Measurements from ENCODE around the genes PDIA5 and MUC13.

DNA sequence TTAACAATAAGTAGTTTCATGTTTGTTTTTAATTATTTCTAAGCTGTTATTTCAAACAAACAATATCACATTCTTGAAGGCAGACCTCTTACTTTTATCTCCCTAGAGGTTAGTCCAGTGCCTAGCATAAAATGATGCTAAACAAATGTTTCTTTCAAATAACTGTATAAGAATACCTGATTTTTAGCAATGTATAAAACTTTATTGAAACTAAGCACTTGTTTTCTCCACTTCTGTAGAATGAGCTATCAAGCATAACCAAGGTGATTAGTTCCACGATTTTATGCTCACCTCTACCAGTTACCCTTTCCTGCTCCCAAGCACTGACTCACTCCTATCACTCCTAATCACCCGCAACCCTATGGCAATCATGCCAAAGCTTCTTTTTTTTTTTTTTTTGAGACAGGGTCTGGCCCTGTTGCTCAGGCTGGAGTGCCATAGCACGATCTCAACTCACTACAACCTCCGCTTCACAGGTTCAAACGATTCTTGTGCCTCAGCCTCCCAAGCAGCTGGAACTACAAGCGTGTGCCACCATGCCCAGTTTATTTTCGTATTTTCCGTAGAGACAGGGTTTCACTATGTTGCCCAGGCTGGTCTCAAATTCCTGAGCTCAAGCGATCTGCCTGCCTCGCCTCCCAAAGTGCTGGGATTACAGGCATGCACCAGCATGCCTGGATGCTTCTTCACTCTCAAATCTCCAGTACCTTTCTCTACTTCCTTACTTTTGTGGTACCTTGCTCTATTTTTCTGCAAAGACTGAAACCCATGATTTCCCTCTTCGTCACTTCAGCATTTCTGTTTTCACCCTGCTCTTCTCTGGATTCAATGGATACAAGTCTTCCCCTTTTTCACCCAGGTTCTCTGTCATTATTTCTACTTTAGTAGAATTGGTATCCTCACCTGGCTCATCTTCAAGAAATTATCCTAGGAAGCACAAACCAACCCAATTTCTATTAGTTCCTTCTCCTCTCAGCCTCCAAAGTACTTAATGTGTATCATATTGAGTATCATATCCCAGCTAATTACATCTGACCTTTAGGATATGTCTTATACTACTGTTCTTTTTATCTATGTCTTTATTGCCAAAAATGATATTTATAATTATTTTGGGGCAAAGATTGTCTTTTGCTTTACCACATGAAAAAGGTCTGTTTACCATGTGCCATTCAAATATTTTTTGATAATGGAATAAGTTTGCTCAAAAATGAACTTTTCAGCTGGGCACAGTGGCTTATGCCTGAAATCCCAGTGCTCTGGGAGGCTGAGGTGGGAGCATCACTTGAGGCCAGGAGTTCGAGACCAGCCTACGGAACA lies 3.7 kb downstream of the HSPBAP1 start:
- RRBS, 2 experiments, result no CpG with 5 or more reads among the region's 13 CpGs

GRCh38 chr3:122795708-122796242 lies 906 bp downstream of the SLC49A4 start:
- RRBS, 2 experiments, result no CpG with 5 or more reads among the region's 9 CpGs

- RRBS, 2 experiments, result no CpG with 5 or more reads among the region's 3 CpGs
Observed at GRCh38 chr3:122797268-122797710, 2.4 kb downstream of the SLC49A4 start.

GRCh38 chr3:122993004-122993468 lies 34.5 kb downstream of the SEMA5B start:
- RRBS, 2 experiments, result no CpG with 5 or more reads among the region's 10 CpGs

DNA sequence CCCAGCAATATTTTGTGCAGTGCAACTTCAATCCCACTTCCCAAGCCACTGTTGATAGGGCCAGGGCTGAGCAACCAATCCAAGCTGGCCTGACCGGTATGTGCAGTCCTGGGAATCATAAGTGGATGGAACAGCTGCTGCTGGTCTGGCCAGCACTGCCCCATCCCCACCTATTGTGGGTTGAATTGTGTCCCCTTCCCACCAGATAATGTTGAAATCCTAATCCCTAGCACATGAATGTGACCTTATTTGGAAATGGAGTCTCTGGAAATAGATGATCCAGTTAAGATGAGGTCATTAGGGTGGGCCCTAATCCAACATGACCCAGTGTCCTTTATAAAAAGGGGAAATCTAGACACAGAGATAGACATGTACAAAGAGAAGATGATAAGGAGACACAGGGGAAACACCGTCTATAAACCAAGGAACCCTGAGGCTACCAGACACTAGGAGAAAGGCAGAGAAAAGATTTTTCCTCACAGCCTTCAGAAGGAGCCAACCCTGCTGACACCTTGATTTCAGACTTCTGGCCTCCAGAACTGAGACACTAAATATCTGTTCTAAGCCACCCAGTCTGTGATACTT lies 13.6 kb upstream of the PDIA5 start:
- RRBS, 2 experiments, result no CpG with 5 or more reads among the region's 2 CpGs

DNA sequence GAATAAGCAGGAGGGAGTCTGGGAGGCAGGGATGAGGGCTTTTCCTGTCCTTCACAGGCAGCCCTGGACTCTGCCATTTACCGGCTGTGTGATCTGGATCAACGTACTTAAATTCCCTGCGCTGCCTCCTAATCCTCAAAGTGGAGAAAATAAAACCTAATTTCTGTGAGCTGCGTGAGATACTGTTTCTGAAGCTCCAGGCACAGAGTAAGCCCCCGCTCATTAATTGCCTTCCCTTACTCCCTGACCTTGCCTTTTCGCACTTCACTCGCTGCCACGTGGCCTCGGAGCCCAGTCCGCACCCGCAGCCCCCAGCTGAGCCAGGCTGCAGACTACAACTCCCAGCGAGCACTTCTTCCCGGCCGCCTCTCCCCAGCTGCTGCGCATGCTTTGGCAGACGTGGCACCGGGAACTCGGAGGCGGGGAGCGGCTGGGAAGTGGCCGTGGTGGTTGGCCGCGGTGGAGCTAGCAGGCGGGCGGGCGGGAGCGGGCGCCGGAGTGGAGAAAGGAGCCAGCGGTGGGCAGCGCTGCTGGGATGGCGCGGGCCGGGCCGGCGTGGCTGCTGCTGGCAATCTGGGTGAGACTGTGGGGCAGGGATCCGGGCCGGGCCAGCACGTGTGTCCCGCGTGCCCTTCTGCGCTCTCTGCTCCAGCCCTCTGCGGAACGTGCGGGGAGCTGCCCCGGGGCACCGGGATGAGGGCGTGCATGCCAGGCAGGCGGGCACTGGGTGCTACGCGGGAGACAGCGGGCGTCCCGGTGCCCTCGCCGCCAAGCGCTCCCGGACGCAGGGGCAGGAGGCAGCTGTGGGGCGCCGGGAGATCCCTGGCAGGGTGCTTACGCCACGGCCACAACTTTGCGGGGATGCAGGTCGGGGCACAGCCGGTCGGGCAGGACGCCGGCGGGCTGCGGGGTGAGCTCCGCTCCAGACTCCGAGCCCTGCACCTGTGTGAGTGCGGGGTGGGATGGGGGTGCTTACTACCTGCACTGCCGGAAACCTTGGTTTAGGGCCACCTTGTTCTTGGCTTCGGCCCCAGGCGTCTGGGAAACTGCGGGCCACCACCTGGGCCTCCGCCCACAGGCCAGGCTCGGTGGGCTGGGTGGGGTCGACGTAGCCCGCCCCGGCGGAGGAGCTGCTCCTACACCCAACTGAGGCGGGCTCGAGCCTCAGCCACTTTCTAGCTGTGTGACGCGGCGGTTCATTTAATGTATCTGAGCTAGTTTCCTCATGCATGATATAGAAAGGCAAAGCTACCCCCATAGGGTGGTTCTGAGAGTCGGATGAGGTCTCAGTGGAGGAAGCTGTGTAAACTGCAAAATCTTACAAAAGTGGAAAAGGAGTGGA lies at the start of gene PDIA5:
Gene PDIA5 (plus strand): TSS at position 396 of the 1,342 bp plus-strand sequence.
- RRBS, 2 experiments, result 1 to 2% methylated on average over 51 of the region's 91 CpGs

- RRBS, 2 experiments, result no CpG with 5 or more reads among the region's 4 CpGs
Observed at GRCh38 chr3:123236305-123236865, 34.6 kb downstream of the SEC22A start.

DNA sequence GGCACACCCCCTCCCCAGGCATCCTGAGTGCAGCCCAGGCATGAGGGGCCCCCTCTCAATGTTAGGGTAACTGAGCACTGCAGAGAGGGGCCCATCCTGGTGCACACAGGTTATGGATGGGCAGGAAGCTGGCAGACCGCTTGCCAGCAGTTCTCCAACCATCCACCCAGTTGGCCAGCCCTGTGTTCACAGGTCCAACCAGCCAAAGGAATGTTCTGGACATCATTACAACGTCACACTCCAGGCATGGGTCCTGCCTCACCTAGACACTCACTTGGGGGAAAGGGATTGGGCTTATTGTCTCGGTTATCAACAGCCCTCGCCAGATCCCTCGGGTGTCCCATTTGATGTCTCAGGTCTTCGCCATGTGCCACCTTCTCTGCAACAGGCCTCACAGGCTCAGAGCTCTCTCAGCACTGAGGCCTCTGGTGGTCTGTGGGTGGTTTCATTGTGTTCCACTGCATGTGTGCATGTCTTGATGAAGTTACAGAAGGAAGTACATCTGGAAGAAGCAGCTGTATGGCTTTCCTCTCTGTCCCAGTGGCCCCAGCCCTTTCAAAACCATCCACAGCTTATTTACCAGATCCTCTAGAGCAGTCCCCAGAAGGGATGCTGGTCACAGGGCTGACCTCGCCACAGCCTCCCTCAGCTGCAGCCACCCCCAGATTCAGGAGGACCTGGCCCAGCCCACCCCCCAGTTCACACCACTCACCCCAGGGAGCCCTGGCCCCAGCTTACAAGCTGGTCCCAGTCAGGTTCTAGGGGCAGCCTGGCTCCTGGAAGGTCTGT lies 23.7 kb downstream of the ADCY5 start:
- RRBS, 2 experiments, result no CpG with 5 or more reads among the region's 7 CpGs

DNA sequence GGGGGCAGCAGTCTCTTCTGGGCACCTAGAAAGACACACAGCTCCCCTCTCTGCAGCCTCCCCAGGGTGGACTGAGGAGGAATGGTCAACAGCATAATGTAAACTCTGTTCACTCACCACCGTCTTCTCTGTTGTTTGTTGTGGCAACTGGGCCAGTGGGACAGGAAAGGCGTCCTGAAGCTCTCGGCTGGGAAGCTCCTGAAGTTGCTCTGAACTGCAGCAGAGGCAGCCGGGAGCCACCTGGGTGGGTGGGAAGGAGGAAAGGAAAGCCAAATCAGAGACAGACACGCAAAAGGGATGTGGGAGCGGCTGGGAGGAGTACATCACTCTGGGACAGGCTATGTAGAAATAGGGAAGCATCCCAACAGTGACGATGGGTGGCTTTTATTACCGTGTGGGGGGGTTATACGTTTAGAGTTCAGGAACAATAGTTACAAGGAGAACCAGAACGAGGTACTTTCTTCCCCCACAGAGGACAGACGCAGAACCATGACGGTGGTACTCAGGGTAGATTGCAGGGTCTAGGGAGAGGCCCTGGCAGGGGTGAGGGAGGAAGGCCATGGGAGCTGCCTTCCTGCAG lies 52.6 kb downstream of the MYLK start:
- RRBS, 2 experiments, result no CpG with 5 or more reads among the region's 12 CpGs

DNA sequence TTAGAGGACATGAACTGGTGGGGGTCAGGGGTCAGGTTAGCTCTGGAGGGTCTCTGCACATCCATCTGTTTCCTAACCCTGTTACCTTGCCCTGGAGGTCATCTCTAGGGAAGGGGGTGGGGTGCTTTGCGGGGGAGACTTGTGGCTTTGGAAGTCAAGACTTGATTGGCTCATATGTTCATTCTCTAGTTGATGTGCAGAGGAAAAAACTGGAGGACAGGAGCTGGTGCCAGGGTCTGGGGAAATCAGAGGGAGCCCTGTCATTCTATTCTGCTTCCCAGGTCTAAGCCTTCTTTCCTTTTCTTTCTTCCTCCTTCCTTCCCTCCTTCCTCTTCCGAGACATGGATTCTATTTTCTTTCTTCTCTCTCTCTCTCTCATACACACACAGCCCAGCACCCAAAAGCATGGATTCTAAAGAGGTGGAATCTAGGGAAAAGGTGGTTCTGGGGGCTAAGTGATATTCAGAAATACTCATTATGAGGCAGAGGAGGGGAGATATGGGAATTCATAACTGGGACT lies 1.8 kb downstream of the KALRN start:
- RRBS, 2 experiments, result no CpG with 5 or more reads among the region's 2 CpGs

DNA sequence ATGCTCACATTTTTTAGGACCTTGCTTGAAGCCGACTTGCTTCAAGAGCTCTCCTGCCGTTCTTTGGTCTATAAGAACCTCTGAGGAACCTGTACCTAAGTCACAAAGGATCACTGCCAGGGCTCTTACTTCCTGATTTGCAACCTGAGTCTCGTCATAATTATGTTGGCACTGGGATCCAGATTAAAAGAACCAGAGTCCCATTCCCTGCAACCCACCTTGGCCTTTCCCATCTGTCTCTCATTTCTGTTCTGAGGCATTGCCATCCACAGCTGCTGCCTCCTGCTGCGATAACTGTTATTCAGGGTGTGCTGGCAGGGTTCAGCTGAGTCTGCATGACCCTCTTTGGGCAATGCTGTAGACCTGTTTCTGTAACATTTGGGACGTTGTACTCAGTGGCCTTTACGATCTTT lies 131.0 kb upstream of the UMPS start:
- RRBS, 2 experiments, result no CpG with 5 or more reads among the region's 6 CpGs

DNA sequence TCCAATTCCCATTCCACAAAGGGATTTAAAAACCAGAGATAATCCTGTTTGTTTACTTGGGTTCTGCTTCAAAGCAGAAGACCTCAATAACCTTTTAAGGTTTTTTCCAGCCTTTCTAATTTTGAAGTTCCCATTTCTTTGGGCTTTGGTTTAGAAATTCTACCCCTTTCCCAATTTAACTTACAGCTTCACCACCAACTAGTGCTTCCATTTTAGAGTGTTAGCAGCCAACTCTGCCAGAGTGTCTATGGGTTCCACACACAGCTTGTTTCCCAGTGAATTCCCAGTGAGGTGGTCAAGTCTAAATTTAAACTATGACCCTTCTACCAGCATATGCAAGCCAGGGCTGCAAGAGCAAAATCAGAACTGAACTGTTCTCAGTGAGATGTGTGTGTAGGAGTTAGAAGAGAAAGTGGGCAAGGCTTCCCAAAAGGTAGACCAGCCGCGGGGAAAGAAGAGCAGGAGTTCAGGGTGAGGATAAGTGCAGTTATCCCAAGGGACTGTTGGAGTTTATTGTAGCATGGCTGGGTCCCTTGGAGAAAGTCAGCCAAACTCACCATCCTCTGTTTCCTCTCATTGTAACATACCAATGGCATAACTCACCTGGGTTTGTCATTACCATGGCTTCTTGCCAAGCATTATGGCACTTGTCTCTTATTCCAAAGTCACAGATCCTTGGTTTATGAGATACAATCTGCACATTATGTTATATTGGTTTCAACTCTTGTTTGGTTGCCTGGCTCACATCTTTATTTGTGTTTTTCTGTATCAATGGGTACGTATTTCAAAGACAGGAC lies 130.4 kb upstream of the UMPS start:
- RRBS, 2 experiments, result no CpG with 5 or more reads among the region's 3 CpGs

DNA sequence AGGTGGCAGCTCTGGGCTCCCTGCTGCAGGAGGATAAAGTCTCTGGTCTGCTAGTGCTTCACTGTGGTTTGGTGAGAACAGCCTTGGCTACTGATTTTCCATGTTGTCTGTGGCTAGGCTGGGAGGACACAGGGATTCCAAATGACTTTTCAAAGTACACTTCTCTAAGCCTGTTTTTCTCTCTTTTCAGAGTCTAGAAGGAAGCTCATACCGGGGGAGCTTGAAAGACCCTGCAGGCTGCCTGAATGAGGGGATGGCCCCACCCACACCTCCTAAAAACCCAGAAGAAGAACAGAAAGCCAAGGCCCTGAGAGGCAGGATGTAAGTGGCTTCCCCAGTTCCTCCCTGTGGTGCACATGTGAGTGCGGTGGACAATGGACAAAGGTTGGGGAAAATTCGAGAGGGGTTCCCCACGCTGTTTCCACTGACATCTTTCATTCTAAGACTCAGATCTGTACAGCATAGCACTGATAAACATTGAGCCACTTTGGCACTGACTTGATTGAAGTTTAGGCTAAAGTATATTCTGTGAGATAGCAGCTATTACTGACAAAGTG lies 79.6 kb upstream of the UMPS start:
- RRBS, 2 experiments, result no CpG with 5 or more reads among the region's 4 CpGs

DNA sequence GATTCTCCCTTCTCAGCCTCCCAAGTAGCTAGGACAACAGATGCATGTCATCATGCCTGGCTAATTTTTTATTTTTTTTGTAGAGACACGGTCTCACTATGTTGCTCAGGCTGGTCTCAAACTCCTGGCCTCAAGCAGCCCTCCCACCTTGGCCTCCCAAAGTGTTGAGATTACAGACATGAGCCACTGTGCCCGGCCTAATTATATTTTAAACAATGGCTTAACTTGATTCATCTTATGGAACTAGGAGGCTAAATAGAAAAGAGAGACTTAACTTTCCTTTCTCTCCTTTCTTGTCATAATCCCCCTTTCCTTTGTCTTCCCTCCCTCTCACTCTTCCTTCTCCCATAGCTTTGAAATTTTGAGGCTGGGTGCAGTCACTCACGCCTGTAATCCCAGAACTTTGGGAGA lies 70.2 kb upstream of the UMPS start:
- RRBS, 2 experiments, result no CpG with 5 or more reads among the region's 3 CpGs

GRCh38 chr3:124737379-124738283 lies 7.4 kb downstream of the UMPS start:
- RRBS, 2 experiments, result no CpG with 5 or more reads among the region's 12 CpGs

DNA sequence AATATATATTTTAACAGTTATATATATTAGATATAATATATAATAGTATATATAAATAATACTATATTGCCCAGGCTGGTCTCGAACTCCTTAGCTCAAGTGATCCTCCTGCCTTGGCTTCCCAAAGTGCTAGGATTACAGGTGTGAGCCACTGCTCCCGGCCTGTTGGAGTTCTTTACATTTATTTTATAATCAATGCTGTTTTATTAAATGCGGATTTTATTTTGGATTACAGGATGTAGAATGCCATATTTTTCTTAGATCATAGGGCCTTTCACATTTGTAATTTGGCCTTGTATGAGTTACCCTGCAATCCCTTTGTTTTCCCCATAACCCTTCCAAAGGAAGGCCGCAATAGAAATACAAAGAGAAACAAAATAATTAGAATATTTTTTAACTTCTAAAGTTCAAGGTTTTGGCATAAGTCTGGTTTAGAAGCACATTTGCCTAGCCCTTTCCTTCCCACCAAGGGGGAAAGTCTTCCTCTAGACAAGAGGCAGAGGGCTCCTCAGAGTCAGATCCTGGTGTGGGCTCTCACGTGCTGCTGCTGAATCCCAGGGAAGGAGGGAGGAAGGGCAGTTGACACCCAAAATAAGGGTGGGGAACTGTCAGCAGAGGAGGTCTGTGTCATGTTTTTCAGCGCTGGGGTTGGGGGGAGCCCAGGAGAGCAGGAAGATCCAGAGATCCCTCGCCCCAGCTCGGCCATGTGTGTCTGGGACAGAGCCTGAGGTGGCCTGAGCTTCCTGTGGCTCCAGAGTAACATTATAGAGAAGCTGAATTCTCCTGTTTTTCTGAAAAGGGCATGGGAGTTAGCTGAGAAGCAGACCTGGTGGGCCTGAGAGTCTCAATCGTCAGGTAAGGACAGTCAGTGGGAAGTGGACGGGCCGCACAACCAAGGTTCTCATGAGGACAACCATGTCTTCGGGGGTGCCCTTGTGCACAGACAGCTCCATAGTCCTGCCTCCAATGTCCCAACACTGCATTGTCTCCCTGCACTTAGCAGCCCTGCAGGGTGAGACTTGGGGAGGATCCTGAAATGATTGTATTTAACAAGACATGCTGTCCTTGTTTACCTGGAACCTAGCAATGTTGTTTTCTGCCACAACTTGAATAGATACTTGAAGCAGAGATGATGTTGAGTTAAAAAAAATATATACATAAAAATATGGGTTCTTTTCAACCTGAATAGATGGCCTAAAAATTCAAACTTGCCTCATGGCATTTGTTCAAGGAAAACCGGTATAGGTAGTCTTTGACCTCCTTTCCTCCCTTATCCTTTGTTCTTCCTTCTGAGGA lies 18.3 kb downstream of the UMPS start:
- RRBS, 2 experiments, result no CpG with 5 or more reads among the region's 13 CpGs

GRCh38 chr3:124833839-124834416 lies 53.2 kb downstream of the ITGB5 start:
- RRBS, 2 experiments, result no CpG with 5 or more reads among the region's 4 CpGs

GRCh38 chr3:124934443-124934641 lies 209 bp downstream of the MUC13 start:
- RRBS, 2 experiments, result no CpG with 5 or more reads among the region's 2 CpGs

DNA sequence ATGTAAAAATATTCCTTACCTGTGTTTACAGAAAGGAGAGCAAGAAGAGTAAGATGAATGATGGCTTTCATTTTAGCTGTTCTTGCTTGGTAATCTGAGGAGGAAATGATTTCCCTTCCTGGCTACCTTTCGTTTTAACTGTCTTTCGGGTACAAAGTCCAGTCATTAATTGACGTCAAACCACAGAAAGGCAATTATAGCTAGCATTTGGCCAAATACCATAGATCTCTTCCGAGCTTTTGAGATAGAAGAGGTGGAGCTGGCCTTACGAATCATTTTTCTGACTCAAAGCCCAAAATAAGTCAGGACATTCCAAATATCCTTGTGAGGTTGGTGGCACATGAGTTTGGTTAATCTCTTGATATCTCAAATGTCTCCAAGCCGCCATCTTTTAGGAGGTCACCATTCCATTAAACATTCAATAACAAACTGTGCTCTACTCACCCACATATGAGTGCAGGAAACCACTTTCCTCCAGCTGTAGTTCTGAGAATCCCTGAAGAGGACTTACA lies at the start of gene MUC13:
Gene MUC13 (minus strand): TSS at position 110 of the 512 bp plus-strand sequence.
- RRBS, 2 experiments, result no CpG with 5 or more reads among the region's 6 CpGs

- RRBS, 2 experiments, result no CpG with 5 or more reads among the region's 5 CpGs
Observed at GRCh38 chr3:124971993-124972382, 37.4 kb upstream of the MUC13 start.

Data from LNCaP clone FGC (cell line).